ENCODE measurements around the gene DTX1.

DNA sequence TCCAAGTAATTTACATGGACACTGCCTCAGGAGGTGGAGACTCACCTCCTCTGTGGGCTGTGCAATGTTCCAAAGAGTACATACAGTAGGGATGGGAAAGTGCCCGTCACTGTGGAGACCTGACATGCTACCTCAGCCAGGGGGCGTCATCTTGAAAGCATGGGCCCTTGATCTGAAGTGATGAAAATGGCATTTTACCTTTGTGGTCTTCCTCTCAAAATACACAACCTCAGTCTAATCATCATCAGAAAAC is 48.5 kb downstream of the ANAPC7 start:
- PRO-cap = no peak

- PRO-cap = no peak
These were observed 8.2 kb upstream of the MYL2 start for GRCh38 chr12:110928690-110928878.

GRCh38 chr12:110928879-110929028 is 8.4 kb upstream of the MYL2 start:
- PRO-cap = no peak

DNA sequence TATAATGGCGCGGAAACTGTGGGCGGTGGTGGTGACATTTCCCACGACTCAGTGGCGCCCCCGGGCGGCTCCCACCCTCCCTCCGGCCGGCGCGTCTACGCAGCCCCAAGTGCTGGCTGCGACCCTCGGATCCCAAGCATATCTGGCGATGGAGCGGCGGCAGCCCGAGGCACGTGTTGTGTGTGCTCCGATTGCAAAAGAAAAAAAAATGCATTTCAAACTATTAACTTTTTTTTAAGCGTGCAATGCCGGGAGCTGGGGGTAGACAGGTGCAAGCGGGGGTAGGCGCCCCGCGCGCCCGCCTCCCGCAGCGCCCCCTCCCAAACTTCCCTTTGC is 664 bp upstream of the CUX2 start:
- PRO-cap = no peak

GRCh38 chr12:111074502-111074962 is 40.6 kb downstream of the CUX2 start:
- PRO-cap = no peak

DNA sequence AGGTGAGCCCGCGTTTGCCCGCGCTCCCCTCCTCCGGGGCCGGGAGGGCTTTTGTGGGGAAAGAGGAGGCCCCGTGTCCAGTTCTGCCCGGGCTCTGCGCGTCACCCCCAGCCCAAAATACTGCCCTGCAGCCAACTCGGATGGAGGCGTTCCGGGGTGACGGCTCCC is 437 bp downstream of the SH2B3 start:
- PRO-cap = no peak

DNA sequence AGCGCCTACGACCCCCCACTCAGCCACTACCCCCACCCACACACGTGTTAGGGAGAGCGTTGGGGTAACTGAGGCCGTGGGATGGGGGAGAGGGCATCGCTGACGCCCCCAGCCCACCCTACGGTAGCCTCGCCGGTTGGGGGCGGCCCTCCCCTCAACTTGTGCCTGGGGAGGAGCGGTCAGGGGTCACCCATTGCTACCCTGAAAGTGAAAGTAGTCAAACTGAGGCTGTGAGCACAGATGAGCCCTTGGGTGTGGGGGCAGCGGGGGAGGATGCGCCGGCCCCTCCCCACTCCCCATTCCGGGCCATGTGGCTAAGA is 681 bp downstream of the SH2B3 start:
- PRO-cap = no peak

- PRO-cap = no peak
These were observed 19.1 kb downstream of the SH2B3 start for GRCh38 chr12:111424682-111425274.

GRCh38 chr12:111436039-111436438 is 30.3 kb downstream of the SH2B3 start:
- PRO-cap = no peak

DNA sequence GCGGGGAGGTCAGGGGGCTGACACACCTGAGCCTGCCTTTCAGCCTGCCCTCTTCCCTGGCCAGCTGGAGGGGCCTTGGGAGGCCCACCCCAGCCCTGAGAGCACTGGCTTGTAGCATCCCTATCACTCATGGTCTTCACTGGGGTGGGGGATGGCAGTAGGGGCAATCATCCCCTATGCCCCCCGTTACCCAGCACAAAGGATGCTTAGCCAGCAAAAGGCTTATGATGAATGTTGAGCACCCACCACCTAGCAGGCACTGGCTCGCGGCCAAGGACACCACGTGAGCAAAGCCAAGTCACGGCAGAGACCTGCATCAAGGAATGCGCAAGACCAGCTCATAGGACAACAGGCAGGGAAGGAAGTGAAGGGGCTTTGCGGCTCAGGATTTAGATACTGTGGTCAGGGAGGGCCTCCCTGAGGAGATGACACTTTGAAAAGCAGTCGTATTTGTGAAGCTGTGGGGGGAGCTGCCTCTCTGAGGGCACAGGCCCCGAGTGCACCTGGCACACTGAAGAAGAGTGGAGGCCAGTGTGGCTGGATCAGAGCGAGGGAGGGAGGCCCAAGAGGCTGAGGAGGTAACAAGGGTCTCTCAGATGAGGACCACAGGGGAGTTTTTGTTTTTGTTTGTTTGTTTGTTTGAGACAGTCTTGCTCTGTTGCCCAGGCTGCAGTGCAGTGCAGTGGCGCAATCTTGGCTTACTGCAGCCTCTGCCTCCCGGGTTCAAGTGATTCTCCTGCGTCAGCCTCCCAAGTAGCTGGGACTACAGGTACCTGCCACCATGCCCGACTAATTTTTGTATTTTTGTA is 32.8 kb downstream of the SH2B3 start:
- PRO-cap = no peak

DNA sequence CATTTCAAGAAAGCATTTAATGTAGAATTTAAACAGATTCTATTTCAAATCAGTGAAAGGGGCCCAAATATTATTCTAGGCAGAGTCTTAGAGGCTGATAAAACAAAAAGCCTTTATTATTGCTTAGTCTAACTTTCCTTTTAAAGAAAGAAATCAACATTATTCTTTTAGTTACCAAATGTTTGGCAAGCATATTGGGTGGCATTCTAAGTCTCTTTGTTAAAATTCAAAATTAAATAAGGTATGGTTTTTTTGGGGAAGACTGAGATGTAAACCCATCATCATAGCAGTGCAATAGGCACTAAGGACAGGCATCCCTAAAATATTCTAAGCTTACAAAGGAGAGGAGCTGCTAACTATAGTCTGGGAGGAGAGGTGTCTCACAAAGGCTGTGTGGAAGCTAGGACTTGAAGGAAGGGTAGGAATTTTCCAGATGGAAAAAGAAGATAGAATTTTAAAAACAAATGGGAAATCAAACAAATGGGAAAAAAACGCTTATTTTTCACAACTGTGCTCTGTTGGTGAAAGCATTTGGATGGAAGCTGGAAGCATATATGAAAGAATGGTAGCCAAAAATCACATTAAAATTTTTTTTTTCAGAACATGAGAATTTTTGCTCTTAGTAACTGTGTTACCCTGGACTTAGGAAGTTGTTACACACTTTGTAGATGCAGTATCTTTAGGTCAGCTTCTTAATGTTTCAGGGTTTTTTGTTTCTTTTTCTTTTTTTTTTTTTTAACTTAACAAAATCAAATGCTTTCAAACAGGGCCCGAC is 26.1 kb downstream of the MAPKAPK5 start:
- PRO-cap = no peak

DNA sequence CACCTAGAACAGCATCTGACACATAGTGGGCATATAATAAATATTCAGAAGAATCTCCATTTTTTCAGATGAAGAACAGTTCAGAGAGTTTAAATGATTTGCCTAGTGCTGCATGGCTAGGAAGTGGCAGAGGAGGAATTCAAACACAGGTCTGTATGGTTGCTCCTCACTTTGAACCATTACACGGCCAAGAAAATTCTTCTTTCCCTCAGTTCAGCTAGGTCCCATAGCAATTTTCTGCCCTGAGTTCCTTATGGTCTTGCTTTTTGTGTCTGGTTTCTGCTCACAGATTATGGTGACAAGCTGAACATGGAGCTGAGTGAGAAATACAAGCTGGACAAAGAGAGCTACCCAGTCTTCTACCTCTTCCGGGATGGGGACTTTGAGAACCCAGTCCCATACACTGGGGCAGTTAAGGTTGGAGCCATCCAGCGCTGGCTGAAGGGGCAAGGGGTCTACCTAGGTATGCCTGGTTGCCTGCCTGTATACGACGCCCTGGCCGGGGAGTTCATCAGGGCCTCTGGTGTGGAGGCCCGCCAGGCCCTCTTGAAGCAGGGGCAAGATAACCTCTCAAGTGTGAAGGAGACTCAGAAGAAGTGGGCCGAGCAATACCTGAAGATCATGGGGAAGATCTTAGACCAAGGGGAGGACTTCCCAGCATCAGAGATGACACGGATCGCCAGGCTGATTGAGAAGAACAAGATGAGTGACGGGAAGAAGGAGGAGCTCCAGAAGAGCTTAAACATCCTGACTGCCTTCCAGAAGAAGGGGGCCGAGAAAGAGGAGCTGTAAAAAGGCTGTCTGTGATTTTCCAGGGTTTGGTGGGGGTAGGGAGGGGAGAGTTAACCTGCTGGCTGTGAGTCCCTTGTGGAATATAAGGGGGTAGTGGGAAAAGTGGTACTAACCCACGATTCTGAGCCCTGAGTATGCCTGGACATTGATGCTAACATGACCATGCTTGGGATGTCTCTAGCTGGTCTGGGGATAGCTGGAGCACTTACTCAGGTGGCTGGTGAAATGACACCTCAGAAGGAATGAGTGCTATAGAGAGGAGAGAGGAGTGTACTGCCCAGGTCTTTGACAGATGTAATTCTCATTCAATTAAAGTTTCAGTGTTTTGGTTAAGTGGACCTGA is 9.0 kb downstream of the ERP29 start:
- PRO-cap = no peak

DNA sequence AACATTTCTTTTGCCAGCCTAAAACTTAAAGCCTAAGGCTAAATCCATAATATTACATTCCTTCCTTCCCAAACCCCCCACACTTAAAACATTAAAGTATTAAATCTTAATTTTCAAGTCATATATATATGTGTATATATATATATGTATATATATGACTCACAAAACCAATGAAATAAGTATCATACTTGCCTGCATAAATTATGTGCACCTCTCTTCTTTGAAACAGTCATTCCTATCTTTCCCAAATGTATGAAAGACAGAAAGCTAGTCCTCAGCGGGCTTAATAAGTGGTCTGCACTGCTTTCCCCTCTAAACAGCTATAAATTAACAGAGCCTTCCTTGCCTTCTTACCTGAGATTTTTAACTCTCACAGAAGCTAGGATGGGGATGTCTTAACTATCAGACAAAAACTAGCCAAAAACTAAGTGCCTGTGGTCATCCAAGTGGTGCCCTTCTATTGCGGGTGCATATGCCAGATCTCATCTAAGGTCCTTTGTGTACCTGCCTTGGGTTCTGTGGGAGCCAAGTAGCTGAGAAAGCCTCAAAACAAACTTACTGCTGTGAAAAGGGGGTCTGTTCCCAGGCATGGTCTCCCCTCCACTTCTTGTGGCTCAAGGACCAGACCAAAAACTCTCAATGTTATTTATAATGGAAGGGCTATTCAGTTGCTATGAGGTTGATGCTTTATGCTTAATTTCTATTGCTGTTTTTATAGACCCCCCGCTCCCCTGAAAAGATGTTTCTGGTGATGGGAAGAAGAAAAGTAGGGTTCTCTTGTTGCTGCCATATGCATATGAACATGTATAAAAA is 15.5 kb downstream of the ERP29 start:
- PRO-cap = no peak

GRCh38 chr12:112169727-112170518 is 44.6 kb downstream of the TRAFD1 start:
- PRO-cap = no peak

DNA sequence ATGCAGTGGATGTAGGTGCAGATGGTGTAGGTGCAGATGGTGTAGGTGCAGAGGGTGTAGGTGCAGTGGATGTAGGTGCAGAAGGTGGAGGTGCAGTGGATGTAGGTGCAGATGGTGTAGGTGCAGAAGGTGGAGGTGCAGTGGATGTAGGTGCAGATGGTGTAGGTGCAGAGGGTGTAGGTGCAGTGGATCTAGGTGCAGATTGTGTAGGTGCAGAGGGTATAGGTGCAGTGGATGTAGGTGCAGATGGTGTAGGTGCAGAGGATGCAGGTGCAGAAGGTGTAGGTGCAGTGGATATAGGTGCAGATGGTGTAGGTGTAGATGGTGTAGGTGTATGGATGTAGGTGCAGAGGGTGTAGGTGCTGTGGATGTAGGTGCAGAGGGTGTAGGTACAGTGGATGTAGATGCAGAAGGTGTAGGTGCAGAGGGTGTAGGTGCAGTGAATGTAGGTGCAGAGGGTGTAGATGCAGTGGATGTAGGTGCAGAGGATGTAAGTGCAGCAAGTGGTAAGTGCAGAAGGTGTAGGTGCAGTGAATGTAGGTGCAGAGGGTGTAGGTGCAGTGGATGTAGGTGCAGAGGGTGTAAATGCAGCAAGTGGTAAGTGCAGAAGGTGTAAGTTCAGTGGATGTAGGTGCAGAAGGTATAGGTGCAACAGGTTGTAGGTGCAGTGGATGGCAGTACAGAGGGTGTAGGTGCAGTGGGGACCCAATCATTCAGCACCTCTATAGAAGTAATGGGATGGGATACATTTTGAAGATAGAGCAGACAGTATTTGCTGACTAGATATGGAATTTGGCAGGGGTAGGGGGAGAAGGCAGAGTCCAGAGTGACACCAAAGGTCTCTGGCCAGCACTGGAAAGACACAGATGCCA is 85.2 kb downstream of the HECTD4 start:
- PRO-cap = no peak

DNA sequence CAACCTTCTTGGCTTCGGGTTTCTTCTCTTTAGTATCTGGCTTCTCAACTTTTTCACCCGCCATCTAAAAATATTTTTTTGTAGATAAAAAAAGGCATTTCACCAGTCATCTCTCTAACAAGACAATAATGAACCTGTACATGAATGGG is 938 bp downstream of the RPL6 start:
- PRO-cap = no peak

GRCh38 chr12:112907379-112907829 is 642 bp downstream of the OAS1 start:
- PRO-cap = no peak

GRCh38 chr12:113056557-113057166 is at the start of gene DTX1:
Gene DTX1 (plus strand): TSS chr12:113056730.
- PRO-cap = no peak

GRCh38 chr12:113057167-113058158 is 933 bp downstream of the DTX1 start:
- PRO-cap = no peak

- PRO-cap = no peak
These were observed 3.8 kb downstream of the CFAP73 start for GRCh38 chr12:113153205-113153767.